ENCODE results near the gene ING5.

GRCh38 chr2:241249799-241250126 is 61.3 kb downstream of the ANO7 start:
- RRBS = no CpG with 5 or more reads among the region's 10 CpGs

- RRBS = no CpG with 5 or more reads among the region's 11 CpGs
These were observed 59.4 kb downstream of the HDLBP start for GRCh38 chr2:241256088-241256531.

DNA sequence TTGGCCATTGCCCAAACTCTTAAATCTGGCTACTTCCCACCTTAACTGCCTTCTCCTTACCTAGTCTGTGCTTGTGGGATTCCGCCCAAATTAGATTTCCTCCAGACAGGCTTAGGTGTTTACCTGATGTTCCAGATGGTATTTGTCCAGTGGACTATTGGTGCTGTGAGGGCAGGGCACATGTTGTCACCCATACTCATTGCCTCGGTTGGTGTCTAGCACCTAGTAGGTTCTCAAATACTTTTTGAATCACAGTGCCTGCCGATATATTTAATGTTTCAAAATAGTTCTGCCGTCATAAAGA is 1.0 kb downstream of the SEPTIN2 start:
- RRBS = no CpG with 5 or more reads among the region's 4 CpGs

GRCh38 chr2:241332064-241333028 is 16.6 kb downstream of the SEPTIN2 start:
- RRBS = no CpG with 5 or more reads among the region's 6 CpGs

- RRBS = no CpG with 5 or more reads among the region's 6 CpGs
These were observed 2.3 kb downstream of the FARP2 start for GRCh38 chr2:241358221-241359026.

GRCh38 chr2:241488796-241489037 is 19.7 kb downstream of the STK25 start:
- RRBS = no CpG with 5 or more reads among the region's 1 CpG

- RRBS = no CpG with 5 or more reads among the region's 19 CpGs
These were observed 13.7 kb downstream of the BOK start for GRCh38 chr2:241572162-241572742.

- RRBS = no CpG with 5 or more reads among the region's 5 CpGs
These were observed 6.8 kb upstream of the ING5 start for GRCh38 chr2:241695016-241695384.

DNA sequence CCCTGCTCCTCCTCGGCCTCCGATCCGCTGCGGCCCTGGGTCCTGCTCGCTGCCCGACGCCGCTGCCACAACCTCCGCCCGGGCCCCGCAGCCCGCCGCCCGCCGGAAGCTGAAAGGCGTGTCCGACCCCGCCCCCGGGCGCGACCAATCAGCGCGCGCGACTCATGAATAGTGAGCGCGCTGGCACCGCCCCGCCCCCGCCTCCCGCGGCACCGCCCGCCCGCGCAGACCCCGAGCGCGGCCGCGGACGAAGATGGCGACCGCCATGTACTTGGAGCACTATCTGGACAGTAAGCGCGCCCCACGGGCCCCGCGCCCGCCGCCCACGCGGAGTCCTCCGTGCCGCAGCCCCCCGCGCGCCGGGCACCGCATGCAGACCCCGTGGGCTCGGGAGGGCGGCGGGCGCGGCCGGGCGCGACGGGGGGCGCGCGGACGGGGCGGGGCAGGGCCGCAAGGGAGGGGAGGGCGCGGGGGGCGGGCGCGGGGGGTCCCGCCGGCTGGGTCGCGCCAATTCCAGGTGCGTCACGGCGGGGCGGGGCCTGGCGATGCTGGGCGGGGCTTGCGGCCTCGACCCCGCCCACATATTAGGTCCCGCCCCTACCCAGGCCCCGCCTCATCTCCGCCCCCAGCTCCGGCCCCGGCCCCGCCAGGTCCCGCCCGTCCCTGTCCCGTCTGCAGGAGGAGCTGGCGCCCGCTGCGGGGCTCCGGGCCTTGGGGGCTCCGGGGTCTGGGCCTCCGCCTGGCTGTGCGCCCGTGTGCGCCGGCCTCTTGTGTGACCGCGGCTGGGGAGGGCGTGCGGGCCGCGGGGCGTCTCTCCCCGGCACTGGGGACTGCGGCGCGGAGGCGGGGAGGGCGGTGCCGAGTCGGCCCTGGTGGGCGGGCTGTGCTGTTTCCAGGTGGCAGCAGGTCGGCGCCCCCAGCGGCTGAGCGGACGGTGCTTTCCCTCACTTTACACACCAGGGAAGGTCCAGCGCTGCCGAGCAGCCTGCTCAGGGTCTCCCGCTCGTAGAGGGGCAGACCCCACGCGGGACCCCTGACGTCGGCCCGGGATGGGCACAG is at the start of gene ING5:
Gene ING5 (plus strand): TSS at position 227 of the 1,059 bp plus-strand sequence.
- RRBS = 2% methylated on average over 49 of the region's 143 CpGs

DNA sequence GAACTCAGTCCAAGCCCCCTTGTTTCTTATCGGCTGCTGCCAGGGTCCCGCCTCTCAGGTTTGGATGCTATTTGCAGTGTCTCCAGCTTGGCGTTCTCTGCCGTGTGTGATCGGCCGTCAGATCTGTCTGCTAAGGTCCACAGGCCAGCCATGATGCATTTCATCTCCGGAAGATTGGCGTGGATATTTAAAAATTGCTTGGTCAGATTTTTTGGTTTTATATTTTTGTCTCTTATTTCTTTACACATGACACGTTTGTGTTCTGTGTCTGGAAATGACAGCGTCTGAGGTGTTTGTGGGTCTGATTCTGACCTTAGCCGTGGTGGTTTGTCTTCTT is 14.1 kb upstream of the GAL3ST2 start:
- RRBS = no CpG with 5 or more reads among the region's 11 CpGs

GRCh38 chr2:241900866-241901324 is 631 bp upstream of the FAM240C start:
- RRBS = no CpG with 5 or more reads among the region's 25 CpGs

- RRBS = no CpG with 5 or more reads among the region's 5 CpGs
These were observed 180.1 kb upstream of the FAM240C start for GRCh38 chr2:242080355-242080755.

GRCh38 chr2:242088288-242089466 is 188.4 kb upstream of the FAM240C start:
- RRBS = 1% methylated on average over 16 of the region's 145 CpGs

- RRBS = no CpG with 5 or more reads among the region's 10 CpGs
These were observed 214.9 kb upstream of the FAM240C start for GRCh38 chr2:242115021-242115734.

GRCh38 chr2:242118011-242118511 is 217.8 kb upstream of the FAM240C start:
- RRBS = no CpG with 5 or more reads among the region's 6 CpGs

Measured in Jurkat, Clone E6-1 (cell line).